A172 (cell line): ENCODE measurements around a stretch of chr11.

- RAMPAGE, long total RNA = no peak
Measured at GRCh38 chr11:65317518-65317881, 2.8 kb downstream of the CDC42EP2 start.

DNA sequence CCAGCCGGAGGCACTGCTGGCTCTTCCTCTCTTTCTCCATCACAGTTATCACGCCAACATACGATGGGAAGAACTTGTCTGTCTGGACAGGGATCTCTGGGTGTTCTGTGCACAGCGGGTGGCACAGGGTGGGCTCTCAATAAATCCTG lies 322 bp upstream of the SLC25A45 start:
- RAMPAGE, long total RNA = no peak

GRCh38 chr11:65425796-65426575 lies 39.5 kb downstream of the FRMD8 start:
- RAMPAGE, long total RNA = no peak

- RAMPAGE, long total RNA = no peak
Measured at GRCh38 chr11:65429511-65429682, 43.0 kb downstream of the FRMD8 start.

DNA sequence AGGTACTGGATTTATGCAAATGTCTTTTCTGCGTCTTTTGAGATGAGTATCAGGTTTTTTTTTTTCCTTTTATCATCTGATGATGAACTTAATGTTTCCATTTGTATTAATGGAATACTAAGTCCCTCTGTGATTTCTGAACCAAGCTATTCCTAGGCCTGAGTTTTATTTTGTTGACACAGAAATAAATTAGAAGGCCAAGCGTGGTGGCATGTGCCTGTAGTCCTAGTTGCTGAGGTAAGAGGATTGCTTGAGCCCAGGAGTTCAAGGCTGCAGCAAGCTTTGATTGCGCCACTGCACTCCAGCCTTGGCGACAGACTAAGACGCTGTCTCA lies 53.7 kb downstream of the FRMD8 start:
- RAMPAGE, long total RNA = no peak

DNA sequence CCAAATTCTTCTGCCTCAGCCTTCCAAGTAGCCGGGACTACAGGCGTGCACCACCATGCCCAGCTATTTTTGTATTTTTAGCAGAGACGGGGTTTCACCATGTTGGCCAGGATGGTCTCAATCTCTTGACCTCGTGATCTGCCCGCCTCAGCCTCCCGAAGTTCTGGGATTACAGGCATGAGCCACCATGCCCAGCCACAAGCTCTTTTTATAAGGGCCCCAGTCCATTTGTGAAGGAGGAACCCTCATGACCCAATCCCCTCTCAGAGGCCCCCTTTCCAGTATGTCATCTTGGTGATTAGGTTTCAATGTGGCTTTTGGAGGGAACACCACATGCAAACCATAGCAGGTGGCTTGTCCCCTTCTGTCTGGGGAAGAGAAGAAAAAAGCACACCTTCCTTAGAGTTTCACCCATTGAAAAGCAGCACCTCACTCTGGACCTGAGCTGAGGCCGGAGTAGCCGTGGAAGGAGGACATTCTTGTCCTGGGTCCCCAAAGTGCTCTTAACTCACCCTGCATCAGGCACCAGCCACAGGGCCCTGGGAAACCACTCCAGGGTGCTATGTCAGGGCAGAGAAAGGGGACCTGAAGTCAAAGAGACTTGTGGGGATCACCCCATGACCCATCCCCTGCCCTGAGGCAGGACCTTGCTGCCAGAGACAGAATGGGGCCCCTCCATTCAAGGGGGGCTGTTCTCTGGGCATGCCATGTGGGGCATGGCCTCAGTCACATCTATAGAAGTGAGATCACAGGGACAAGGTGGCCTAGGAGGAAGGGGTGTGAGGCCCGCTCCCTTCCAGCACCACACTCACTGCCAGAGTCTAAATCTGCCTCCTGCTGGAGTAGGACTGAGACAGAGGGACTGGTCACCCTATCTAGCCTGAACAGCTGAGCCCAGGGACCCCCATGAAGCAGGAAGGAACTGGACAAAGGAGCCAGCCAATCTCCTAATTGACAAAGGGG lies 61.7 kb downstream of the FRMD8 start:
- RAMPAGE, long total RNA = no peak

DNA sequence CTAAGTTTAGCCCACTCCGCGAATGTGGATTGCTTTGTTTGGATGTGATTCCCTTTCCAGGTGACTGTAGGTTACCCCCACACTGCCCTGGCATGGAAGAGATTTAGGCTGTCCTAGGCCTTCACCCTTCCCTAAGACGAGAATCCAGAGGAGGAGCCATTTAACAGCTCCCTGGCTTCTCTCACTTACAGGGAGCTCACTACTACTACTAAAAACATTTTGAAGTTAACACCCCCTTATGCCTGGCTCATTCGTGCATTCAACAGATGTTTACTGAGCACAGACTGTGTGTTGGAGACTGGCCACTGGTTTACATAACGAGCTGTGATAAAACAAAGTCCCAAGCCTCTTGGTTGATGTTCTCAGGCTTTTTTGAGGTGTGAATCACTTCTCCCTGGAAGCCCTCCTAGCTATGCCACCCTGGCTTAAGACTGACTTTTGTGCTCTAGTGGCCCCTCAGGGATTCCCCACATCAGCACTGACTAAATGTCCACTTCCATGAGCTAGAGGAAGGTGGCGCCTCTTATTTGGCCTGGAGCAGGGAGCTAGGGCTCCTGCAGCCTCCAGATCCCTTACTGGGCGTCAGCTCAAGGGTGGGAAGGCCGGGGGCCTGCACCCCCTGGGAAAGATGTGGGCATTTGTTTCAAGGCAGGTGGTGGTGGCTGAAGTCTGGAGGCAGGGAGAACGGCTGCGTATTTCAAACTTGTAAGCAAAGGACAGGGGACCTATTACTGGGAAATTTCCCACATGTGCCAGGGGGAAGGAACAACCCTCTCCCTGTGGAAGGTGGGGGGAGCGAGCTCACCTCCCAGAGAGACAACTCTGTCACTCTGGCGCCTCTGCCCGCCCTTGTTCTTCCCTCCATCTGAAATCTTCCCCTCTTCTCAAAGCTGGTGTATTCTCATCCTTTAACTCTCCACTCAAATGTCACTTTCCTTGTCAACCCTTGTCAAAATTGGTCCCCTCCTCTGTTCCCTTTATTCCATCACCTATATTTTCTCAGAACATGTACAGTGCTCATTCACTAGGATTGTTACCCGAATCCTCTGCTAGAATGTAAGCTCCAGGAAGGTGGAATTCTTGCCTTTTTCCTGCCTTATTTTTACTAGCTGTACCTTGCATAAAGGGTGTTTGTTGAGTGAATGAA lies 45.4 kb upstream of the SCYL1 start:
- RAMPAGE, long total RNA = no peak

GRCh38 chr11:65488805-65488992 lies 36.2 kb upstream of the SCYL1 start:
- RAMPAGE, long total RNA = no peak

GRCh38 chr11:65492550-65493652 lies 32.0 kb upstream of the SCYL1 start:
- RAMPAGE, long total RNA = no peak

DNA sequence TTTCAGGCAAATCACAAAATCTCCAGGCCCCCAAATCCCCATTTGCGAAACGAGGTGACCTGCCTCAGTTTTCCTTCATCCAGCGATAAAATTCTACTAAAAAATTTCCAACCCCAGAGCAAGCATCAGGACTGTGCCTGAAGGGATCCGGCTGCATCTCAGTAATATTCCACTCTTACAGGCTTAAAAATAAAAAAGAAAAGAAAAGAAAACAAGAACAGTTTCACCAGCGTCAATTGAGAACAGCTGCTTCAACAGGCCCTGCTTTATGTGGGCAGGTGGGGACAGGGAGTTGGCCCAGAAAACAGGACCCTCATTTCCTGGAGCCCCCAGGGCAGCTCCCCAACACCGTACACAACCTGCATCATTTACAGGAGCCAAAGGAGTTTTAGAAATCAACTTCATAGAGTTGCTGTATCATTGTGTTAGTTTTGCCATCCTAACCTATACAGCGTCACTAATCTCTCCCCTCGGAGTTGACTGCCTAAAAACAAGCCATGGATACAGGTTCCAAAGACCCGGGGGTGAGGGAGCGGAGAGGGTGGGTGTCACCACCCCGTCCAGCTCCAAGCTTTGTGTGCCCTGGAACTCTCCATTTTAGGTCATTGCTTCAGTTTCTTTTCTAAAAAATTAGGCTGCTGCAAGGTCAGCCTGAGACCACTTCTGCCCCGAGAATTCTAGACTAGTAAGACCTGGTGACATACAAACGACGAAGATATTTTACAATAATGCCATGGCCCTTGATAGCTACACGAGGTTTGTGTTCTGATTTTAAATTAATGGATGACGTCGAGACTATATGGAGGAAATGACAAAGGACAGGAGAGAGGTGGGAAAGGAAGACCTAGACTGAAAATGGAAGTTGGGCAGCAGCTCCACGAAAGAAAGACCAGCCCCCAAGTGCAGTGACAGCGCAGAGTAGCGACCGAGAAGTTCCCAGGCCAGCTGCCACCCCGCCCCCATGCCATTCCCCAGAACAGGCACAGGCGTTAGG lies 28.1 kb upstream of the SCYL1 start:
- RAMPAGE, long total RNA = no peak

DNA sequence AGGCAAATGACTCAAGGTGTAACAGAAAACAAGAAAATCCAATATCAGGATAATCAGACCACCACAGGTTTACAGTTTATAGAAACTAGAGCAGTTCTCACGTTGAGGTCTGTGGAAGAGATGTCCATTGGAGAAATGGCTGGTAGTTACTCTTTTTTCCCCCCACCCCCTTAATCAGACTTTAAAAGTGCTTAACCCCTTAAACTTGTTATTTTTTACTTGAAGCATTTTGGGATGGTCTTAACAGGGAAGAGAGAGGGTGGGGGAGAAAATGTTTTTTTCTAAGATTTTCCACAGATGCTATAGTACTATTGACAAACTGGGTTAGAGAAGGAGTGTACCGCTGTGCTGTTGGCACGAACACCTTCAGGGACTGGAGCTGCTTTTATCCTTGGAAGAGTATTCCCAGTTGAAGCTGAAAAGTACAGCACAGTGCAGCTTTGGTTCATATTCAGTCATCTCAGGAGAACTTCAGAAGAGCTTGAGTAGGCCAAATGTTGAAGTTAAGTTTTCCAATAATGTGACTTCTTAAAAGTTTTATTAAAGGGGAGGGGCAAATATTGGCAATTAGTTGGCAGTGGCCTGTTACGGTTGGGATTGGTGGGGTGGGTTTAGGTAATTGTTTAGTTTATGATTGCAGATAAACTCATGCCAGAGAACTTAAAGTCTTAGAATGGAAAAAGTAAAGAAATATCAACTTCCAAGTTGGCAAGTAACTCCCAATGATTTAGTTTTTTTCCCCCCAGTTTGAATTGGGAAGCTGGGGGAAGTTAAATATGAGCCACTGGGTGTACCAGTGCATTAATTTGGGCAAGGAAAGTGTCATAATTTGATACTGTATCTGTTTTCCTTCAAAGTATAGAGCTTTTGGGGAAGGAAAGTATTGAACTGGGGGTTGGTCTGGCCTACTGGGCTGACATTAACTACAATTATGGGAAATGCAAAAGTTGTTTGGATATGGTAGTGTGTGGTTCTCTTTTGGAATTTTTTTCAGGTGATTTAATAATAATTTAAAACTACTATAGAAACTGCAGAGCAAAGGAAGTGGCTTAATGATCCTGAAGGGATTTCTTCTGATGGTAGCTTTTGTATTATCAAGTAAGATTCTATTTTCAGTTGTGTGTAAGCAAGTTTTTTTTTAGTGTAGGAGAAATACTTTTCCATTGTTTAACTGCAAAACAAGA lies 23.2 kb upstream of the SCYL1 start:
- RAMPAGE, long total RNA = no peak

GRCh38 chr11:65502480-65503528 lies 22.1 kb upstream of the SCYL1 start:
- RAMPAGE, long total RNA = no peak

GRCh38 chr11:65505500-65505726 lies 19.5 kb upstream of the SCYL1 start:
- RAMPAGE, long total RNA = no peak

DNA sequence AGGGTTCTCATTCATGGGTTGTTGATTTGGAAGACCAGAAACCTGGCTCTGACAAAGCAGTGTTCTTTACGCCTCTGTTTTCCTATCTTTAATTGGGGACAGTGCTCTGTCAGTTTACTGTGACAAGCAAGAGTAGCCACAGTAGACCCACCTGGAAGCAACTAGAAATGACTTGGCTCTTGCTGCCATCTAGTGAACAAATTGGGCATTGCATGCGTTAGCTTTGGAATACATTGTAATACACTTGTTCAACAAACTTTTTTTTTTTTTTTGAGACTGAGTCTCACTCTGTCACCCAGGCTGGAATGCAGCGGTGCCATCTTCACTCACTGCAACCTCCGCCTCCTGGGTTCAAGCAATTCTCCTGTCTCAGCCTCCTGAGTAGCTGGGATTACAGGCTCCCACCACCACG lies 14.1 kb upstream of the SCYL1 start:
- RAMPAGE, long total RNA = no peak

DNA sequence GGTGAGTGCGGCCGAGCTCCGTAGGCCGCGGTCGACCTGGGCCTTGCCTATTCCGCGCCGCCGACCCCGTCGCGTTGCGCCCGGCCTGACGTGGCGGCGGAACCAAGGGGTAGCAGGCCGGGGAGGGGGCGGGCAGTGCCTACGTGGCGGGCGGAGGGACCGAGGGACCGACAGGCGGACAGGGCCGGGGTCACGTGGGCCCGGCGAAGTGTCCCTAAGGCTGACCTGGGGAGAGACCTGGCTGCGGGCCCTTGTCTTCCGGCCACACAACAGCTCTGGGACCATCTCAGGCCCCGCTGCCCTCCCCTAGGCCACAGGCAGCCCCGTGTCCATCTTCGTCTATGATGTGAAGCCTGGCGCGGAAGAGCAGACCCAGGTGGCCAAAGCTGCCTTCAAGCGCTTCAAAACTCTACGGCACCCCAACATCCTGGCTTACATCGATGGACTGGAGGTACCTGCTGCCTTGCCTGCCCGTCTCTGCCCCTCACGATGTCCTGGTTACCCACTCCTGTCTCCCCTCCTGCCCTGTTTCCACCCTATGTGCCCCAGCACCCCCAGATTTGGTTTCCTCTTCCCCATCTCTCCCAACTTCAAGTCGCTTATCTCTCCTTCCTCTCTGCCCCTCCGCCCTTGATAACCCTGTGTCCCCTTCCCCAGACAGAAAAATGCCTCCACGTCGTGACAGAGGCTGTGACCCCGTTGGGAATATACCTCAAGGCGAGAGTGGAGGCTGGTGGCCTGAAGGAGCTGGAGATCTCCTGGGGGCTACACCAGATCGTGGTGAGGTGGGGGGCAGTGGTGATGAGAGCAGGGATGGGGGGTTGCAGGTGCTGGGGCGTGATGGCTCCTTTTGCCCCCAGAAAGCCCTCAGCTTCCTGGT lies 621 bp downstream of the SCYL1 start:
- RAMPAGE, long total RNA = no peak

GRCh38 chr11:65541351-65542052 lies 16.6 kb downstream of the SCYL1 start:
- RAMPAGE, long total RNA = no peak

- RAMPAGE, long total RNA = no peak
Measured at GRCh38 chr11:65559944-65560543, 1.9 kb upstream of the LTBP3 start.

DNA sequence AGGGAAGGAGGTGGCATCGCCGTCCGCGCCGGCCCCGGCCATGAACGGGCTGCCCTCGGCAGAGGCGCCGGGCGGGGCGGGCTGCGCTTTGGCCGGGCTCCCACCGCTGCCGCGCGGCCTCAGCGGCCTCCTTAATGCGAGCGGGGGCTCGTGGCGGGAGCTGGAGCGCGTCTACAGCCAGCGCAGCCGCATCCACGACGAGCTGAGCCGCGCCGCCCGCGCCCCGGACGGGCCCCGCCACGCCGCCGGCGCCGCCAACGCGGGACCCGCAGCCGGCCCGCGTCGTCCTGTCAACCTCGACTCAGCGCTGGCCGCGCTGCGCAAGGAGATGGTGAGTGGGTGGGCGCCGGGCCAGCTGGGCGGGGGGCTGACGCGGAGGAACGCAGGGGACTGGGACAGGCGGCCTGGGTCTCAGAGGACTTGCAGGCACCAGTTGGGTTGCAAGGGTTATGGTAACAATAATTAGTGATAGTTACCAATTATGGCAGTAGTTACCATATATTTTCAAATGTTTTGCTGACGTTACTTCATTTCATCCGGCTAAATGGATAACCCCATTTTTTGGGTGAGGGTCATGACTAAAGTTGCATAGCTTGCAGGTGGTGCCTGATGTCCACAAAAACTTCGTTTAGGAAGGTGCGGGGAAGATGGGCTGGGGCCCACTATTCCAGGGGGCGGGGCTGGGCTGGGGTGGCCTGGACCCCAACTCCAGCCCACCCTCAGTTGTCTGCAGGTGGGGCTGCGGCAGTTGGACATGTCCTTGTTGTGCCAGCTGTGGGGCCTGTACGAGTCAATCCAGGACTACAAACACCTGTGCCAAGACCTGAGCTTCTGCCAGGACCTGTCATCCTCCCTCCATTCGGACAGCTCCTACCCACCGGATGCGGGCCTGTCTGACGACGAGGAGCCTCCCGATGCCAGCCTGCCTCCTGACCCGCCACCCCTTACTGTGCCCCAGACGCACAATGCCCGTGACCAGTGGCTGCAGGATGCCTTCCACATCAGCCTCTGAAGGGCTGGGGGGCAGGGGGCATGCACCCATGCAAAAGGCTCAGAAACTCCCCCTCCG lies 626 bp downstream of the FAM89B start:
- RAMPAGE, long total RNA = no peak

GRCh38 chr11:65574289-65574916 lies 1.4 kb upstream of the EHBP1L1 start:
- RAMPAGE, long total RNA = no peak

DNA sequence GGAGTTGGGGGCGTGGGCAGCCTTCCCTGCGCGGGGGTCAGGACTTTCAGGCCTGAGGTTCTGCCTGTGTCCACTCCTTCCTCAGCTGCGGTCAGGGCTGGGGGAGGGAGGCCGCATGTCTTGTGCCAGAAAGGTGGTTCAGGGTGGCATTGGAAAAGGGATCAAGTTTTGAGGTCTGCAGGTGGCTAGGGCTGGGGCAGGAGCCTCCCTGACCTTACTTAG lies 647 bp downstream of the EHBP1L1 start:
- RAMPAGE, long total RNA = no peak